Heart (tissue), 3 donors: ENCODE measurements around a stretch of chr1.

DNA sequence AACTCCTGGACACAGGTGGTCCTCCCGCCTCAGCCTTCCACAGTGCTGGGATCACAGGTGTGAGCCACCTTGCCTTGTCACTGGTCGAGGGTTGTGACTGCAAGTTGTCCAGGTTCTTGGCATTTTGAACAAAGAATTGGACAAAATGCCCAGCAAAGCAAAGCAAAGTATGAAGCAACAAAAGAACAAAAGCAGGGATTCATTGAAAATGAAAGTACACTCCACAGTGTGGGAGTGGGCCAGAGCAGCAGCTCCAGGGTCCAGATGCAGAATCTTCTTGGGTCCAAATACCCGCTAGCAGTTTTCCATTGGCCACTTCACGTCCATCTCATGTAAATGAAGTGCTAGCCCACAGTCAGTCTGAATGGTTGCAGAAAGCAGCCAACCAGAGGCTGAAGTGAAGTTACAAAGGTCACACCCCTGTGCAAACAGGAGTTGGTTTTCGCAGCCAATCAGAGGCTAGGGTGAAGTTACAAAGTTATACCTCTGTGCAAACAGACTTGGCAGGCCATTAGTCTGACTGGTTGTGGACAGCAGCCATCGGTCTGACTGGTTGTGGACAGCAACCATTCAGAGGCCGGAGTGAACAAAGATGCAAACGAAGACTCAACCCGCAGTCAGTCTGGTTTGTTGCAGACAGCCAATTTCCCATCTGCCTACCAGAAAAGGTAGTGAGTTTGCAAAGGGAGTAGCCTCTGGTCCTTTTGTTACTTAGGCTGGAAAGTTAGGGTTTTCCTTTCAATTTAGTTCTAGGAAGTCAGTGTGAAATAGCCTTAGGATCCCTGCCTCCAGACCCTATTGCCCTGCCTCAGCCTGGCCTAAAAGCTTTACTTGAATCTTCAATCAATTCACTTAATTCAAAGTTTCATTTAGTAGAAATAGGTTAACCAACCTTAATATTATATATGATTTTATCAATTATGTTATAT, 76.0 kb downstream of the EFCAB2 start:
- RAMPAGE, long total RNA, 2 experiments, result no peak in any of the 2 experiments

GRCh38 chr1:245245066-245245572, 90.3 kb downstream of the KIF26B start:
- RAMPAGE, long total RNA, 2 experiments, result no peak in any of the 2 experiments

DNA sequence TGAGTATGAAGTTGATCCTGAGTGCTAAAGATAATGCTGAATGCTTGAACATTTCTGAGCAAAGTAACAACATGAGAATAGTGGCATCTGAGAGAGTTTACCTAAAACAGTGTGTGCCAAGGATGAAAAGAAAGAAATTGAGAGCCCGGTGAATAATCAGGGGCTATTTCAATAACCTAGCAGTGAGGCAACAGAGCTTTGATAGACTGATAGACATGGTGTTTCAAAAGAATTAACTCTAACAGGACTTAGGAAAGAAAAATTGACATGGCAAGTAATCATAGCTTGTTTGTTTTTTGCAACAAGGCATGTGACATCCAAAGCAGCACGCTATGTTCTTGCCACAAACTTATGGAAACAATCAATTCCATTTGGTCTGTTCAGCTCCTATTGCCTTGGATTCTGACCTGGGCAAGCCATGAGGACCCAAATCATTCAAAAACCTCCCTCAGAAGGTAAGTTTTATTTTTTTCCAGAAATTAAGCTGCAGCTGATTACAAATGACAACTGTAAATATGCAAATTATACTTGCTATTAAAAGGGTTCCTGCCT, 608.5 kb downstream of the SMYD3 start:
- RAMPAGE, long total RNA, 2 experiments, result no peak in any of the 2 experiments

DNA sequence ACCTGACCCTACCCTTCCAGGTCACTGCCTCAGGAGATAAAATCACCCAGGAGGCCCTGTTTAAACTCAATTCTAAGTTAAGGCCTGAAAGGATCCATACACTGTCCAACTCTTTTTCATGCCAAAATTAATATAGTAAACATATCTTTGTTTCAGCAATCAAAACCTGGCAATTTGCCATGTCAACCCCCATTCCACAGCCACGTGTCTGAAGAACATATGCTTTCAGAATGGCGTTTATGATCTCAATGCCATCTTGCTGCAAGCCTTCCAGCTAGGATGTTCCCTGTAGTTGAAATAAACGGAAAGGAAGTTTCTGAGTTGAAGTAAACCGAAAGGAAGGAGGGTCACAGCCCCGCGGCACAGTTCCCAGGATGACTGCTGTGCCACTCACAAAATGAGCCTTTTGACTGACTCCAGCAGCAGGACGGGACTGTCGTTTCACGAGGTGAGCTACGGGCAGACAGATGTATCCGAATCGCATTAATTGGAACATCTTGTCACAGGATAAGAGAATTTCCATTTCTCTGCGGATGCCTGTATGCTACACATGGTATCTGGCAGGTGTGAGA, 471.9 kb downstream of the SMYD3 start:
- RAMPAGE, long total RNA, 2 experiments, result no peak in any of the 2 experiments

- RAMPAGE, long total RNA, 2 experiments, result no peak in any of the 2 experiments
Observed at GRCh38 chr1:246071299-246072060, 435.6 kb downstream of the SMYD3 start.

DNA sequence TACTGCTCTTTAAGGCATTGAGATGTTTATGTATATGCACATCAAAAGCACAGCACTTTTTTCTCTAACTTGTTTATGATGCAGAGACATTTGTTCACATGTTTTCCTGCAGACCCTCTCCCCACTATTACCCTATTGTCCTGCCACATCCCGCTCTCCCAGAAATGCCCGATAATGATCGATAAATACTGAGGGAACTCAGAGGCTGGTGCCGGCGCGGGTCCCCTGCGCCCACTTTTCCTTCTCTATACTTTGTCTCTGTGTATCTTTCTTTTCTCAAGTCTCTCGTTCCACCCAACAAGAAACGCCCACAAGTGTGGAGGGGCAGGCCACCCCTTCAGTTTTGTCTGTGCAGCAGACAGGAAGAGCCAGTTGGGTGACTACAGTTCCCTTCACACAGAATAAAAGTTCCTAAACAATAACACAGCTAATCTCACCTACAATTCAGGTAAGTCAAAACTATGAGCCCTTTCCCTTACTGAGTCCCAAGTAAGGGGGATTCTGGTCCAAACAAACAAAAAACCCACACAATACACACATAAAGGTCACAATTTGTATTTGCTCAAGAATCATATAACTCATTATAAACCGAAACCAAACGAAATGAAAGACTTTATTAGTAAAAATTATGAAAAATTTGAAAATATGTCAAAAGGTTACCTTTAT, 423.6 kb downstream of the SMYD3 start:
- RAMPAGE, long total RNA, 2 experiments, result no peak in any of the 2 experiments

GRCh38 chr1:246102133-246102891, 404.8 kb downstream of the SMYD3 start:
- RAMPAGE, long total RNA, 2 experiments, result no peak in any of the 2 experiments

DNA sequence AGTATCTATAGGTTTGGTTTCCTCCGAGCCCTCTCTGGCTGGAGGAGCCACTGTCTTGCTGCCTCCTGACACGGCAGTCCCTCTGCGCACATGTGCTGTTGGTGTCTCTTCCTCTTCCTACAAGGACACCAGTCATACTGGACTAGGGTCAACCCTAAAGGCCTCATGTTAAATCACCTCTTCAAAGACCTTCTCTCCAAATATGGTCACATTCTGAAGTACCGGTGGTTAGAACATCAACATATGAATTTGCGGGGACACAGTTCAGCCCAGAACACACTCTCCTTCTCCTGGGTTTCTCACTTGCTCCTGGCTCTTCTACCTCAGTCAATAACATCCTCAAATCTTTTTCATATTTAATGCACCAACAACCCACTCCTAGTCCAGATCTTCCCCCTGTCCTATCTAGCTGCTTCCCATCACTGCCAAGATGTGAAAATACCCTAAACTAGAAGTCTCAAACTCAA, 303.6 kb downstream of the SMYD3 start:
- RAMPAGE, long total RNA, 2 experiments, result no peak in any of the 2 experiments

- RAMPAGE, long total RNA, 2 experiments, result no peak in any of the 2 experiments
Observed at GRCh38 chr1:246253758-246254514, 253.1 kb downstream of the SMYD3 start.

DNA sequence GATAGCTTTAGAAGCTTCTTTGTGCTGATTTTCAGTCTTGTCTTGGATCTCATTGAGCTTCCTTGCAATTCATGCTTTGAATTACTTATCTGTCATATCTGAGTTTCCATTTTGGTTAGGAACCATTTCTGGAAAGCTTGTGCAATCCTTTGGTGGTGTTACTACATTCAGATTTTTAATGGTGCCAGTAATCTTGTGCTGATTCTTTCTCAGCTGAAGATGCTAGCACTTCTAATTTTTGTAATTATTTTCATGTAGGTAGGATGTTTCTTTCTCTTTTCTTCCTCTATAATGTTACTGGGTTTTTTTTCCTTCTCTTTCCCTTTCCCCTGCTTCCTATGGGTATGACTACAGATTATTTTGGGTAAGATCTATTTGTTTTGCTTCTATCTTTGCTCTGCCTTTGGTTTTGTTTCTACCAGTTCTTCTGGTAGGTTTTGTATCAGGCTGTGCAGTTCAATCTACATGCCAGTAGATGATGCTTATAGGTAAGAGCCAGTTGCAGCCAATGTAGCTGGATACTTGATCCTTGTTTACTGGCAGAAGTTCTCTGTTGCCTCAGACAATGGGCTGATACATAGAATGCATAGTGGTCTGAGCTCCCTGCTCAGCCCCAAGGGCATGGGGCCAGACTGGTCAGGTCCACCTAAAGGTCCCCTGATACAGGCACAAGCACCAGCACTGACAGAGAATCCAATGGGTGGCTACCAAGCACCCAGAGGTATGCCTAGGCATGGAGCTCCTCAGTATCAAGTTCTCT, 247.8 kb downstream of the SMYD3 start:
- RAMPAGE, long total RNA, 2 experiments, result no peak in any of the 2 experiments

DNA sequence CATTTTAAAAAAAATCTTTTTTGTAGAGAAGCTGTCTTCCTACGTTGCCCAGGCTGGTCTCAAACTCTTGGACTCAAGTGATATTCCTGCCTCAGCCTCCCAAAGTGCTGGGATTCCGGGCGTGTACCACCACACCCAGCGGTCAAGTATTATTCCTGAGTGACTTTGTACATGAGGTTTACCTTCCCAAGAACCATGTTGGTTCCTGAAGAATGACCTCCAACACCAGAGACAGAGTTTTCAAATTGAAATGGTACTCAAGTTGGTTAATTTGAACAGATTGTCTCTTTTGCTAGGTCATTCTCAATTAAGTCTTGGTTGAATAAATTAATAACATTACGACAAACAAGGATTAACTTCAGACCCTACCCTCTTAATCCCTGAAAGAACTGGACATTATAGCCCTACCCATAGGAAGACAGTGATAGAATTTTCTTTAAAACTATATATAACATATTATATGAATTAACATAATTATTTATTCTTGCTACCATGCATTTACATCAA, 237.3 kb downstream of the SMYD3 start:
- RAMPAGE, long total RNA, 2 experiments, result no peak in any of the 2 experiments

DNA sequence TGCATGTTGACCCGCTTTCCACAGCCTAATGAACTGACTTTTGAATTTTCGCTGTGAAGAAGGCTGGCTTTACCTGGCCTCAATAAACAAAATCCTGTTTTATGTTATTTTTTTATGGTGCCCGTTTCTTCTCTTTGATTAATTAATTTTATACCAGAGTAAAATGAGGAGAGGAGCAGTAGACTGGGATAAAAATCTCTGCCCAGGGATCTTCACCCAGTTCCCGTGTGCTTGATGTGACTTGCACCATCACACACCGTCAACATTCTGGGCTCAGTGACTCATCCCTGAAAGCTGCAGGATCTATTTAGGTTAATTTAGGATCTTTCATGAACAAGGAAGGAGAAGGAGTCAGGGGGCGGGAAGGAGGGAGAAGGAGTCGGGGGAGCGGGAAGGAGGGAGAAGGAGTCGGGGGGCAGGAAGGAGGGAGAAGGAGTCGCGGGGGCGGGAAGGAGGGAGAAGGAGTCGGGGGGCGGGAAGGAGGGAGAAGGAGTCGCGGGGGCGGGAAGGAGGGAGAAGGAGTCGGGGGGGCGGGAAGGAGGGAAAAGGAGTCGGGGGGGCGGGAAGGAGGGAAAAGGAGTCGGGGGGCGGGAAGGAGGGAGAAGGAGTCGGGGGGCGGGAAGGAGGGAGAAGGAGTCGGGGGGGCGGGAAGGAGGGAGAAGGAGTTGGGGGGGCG, 182.3 kb downstream of the SMYD3 start:
- RAMPAGE, long total RNA, 2 experiments, result no peak in any of the 2 experiments

- RAMPAGE, long total RNA, 2 experiments, result no peak in any of the 2 experiments
Observed at GRCh38 chr1:246355195-246355731, 151.8 kb downstream of the SMYD3 start.

DNA sequence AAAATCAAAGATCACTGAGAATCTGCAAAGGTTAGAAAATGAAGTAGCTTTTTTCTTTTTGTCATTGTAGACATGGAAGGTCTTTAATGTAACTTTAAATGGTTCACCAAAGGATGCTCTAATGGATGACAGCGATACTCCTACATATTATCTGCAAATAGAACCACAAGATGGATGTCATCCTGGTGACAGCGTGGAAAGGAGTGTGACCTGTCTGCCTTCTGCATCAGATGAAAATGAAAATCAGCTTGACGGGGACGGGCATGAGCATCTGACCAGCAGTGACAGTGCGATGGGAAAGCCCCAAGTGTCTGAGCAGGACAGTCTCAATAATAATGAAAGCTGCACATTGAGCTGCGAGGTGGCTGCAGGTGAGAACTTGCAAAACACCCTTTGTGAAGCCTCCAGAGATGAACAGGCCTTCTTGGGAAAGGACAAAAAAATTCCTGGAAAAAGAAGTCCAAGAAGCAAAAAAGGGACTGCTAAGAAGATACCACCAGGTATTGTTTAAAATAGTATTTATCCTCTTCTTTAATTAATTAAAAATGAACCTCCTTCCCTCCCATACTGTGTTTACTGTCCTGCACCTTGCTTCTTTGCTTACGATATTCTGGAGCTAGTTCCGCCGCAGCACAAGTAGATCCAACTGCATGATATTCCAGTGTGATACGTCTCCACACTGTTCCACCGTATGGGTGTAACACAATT, 25.3 kb downstream of the CNST start:
- RAMPAGE, long total RNA, 2 experiments, result no peak in any of the 2 experiments

- RAMPAGE, long total RNA, 2 experiments, result no peak in any of the 2 experiments
Observed at GRCh38 chr1:246607413-246607846, 41.2 kb downstream of the CNST start.

- RAMPAGE, long total RNA, 2 experiments, result no peak in any of the 2 experiments
Observed at GRCh38 chr1:246650962-246651326, 73.3 kb upstream of the SCCPDH start.

DNA sequence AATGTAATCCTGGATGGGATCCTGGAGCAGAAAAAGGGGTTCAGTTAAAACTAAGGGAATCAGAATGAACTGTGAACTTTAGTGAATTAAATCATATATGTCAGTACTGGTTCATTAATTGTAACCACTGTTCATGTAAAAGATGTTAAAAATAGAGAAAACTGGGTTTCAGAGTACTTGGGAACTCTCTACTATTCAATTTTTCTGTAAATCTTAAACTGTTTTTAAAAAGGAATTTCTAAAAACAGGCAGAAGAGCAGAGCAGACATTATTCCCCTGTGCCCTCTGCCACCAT, 15.2 kb downstream of the SCCPDH start:
- RAMPAGE, long total RNA, 2 experiments, result no peak in any of the 2 experiments

DNA sequence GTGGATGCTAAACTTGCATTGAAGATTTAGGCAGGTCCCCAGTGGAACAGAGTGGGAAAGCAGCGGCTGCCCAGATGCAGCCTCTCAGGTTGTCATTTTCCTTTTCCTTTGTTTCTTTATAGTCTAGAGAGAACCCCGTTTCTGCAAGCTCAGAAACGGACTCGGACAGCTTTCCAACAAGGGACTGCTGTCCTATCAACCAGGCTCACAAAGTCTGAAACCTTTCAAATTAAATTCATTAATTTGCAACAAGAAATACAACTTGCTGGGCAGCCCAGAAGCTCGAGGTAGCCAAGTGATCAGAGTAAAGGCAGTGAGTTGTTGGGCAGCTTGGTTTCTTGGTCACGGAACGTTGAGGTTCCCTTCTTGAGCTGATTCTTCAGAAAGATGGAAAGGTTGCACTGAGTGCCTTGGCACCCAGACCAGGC, 55.0 kb downstream of the SCCPDH start:
- RAMPAGE, long total RNA, 2 experiments, result no peak in any of the 2 experiments

GRCh38 chr1:246860763-246861433, 70.8 kb downstream of the AHCTF1 start:
- RAMPAGE, long total RNA, 2 experiments, result no peak in any of the 2 experiments

DNA sequence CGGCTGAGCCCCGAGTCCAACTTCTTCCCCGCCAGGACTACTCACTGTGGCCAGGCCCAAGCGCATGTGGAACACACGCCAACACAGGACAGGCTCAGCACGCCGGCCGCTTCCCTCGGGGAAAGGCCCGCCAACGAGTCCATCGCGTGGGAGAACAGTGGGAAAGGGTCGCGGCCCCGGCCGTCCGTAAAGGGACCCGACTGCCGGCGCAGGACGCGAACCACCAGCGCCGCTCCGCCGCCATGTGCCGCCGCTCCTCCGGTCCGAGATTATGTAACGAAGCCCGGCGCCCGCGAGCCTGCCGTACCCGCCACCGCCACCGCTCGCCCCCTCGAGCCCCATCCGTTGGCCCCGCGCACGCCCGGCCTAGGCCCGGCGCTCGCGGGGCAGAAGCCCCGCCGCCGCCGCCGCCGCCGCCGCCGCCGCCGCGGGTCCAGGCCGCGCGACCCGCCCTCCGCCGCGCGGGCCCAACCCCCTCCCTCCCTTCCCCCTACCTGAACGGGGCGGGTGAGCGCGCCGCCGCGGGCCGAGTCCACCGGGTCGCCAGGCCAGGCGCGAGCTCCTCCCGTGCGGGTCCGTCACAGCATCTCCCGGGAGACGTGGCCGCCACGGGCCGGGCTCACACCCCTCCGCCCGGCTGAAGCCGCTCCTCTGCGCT, 535 bp downstream of the AHCTF1 start:
- RAMPAGE, long total RNA, 2 experiments, result no peak in any of the 2 experiments